Peritoneum (tissue), 1 donor: Measurements from ENCODE around the genes STAC2, PPP1R1B and PGAP3.

- PRO-cap, result no peak
Measured at GRCh38 chr17:38463403-38464197, 35.3 kb downstream of the ARHGAP23 start.

DNA sequence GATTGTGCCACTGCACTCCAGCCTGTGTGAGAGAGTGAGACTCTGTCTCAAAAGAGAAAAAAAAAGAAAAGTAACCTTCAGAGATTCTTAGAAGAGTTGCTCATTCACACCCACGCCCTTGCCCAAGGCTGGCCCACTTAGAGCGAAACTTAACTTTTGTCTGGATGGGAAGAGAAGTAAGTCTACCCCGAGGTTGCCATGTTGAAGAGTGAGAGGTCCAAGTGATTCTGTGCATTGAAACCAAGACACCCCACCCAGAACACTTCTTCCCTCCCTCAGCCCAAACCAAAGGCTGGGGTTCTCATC is 2.4 kb upstream of the CISD3 start:
- PRO-cap, result no peak

DNA sequence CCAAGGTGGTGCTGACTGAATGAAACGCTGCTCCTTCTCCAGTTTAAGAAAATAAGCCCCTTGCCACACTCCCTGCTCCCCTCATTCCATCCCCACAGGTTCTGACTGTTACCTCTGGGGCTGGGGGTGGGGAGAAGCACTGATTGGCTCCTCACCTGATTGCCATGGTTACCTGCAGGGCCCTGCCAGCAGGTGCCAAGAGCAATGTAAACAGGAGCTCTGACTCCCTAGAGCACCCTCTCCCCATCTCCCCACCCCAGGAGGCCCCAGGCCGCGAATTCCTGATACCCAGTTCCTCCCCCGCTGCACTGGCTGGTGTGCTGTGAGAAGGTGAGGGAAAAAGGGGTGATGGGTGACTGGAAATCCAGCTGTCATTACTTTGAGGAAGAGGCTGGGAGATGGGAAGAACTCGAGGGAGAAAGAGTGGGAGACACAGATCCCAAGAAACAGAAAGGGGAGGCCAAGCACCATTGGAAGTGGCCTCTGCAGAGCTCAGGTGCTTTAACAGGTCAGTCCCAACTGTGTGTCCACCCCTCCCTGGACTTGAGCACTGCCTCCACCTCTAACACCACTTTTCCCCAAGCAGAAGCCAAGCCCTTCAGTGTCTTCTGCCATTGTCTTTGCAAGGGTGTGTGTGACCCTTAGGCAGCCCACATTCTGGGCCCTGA is 4.5 kb downstream of the PCGF2 start:
- PRO-cap, result no peak

DNA sequence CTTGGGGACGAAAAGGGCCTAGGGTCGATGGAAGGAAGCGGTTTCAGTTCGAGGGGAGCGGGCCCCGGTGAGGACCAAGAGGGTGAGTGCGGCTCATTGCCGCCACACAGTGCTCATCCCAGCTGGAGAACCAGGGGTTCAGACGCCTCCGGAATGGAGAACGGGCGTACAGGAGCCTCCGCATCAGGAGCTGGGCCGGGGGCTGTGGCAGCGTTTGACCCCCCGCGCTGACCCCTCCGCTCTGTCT is 278 bp downstream of the PSMB3 start:
- PRO-cap, result no peak

DNA sequence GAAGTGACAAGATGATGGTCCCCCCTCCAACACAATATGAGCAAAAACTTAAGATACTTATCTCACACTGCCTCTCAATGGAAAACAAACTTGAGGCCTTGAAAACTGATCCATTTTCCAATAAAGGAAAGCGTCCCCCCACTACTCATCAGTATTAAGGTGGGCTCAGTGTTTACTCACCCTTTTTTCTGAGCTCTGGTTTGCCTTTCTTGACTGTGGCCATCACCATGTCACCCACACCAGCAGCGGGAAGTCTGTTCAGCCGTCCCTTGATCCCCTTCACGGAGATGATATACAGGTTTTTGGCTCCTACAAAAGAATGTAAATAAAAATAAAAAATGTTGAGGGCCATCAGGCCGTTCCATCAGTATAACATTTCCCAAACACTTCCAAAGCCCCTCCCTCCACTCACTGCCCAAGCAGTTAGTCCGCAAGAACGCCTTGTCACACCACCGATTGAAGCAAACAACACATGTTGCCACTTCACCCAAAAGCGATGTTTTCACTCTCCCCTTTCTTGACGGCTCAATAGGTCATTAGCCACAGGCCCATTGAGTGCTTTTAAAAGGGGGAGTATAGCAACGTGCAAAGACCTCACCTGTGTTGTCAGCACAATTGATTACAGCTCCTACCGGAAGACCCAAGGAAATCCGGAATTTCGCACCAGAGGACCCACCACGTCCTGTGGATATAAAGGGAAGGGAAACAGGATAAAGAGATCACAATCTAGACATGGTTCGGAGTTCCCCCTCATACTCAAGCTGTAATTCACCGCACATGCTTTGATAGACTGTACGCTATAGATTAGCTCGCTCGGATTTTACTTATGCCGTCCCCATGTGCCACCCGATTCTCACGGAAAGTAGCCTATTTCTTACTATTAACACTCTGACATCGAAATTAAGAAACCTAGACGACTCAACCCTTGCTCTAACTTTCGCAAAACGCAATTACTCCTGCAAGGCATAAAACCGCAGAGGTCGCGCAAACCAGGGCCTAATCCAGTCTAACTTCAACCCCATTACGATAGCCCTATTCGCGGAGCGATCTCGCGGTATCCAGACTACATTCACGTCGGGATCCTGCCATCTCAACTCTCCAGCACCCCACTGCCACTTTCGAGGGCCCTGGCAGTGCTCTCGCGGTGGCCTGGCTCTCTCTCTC is 715 bp downstream of the RPL23 start:
- PRO-cap, result unidirectional peak, plus-strand start at position 1,115 of the sequence

- PRO-cap, result no peak
Measured at GRCh38 chr17:38855002-38855486, 1.5 kb upstream of the RPL23 start.

- PRO-cap, result no peak
Measured at GRCh38 chr17:38861281-38861962, 7.9 kb upstream of the RPL23 start.

GRCh38 chr17:38886378-38886949 is 16.6 kb downstream of the LASP1 start:
- PRO-cap, result no peak

DNA sequence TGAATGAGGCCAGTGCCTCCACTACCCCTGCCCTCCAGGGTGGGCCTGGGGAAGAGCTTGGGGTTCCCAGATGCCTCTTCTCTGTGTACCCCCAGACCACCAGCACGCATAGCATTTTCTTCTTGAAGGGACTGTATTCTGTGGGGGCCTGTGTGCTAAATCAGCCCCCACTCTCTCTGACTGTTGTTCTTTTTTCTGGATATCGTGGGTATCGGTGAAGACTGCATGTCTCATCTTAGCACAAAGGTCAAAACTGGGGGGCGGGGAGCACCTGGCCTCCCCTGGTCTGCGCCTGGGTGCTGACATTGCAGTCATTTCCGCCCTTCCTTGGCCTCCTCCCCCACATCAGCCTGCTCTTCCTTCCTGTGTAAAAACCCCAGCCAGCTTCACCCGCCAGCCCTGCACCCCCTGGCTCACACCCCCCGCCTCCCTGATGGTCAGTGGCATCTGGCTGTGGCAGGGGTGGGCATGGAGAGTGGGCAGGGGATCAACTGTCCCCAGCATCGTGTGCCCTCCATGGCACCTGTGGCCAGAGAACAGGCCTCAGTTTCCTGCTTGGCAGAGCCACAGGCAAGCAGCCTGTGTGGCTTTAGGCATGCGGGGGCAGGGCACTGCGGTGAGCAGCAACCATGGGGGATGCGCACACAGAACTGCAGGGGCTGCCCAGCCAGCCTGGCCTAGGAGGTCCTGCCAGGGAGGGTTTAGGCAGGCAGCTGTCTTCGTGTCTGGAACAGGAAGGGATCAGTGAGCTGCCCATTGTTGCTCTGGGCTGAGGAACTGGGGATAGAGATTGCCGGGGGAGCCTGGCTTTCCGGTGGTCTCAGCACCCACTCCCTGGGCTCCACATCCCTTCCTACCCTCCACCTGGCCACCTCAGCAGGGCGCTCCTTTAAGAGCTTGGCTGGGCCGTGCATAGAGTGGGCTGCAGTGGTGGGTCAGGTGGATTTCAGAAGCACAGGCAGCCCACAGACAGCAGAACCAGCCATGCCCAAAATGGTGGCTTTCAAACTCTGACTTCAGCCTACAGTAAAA is 29.1 kb downstream of the LASP1 start:
- PRO-cap, result no peak

GRCh38 chr17:38919569-38920557 is 47.3 kb downstream of the FBXO47 start:
- PRO-cap, result no peak

- PRO-cap, result no peak
Measured at GRCh38 chr17:38925194-38926104, 41.8 kb downstream of the FBXO47 start.

DNA sequence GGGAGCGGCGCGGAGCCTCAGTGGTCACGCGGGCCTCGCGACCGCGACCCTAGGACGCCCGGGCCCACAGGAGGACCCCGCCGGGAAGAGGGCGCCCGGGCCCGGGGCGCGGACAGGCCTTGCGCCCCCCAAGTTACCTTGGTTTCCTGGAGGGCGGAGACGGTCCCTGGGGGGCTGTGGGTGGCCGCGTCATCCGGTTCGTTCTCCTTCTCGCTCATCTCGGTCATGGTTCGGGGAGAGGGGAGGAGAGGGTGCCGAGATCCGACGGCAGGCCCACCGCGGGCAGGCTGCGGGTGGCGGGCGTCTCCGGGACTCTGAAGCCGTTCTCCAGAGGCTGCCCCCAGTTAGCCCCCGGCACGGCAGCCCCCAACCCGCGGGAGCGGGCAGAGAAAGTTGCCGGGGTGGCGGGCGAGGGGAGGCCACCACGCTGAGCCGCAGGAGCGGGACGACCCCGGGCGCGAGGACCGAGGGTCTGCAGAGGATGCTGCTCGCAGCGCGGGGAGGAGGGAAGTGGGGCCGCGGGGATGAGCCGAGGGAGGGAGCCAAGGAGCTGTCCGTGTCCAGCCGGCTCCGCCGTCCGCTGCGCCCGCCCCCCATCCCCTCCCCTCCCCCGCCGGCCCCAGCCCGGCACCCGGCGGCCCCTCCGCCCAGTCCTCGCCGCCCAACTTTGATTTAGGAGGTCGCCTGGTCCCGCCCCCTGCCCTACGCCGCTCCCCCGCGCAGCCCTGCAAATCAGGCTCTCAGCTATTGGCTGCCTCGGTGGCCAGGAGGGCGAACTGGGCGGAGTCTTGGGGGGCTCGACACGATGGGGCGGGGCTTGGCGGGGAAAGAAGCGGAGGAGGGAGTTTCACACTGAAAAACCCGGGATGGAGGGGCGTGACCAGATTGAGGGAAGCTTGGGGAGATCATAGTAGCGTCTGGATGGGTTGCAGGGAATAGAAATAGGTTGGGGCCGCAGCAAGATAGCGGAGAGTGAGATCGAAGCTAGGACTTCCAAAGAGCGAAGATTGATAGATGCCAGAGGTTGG is at the start of gene STAC2:
Gene STAC2 (minus strand): TSS at position 670 of the 1,028 bp plus-strand sequence.
- PRO-cap, result no peak

- PRO-cap, result no peak
Measured at GRCh38 chr17:39334956-39335425, 66.4 kb downstream of the FBXL20 start.

- PRO-cap, result unidirectional peak, plus-strand start at chr17:39535245
Measured at GRCh38 chr17:39535164-39536176, 72.2 kb downstream of the NEUROD2 start.

DNA sequence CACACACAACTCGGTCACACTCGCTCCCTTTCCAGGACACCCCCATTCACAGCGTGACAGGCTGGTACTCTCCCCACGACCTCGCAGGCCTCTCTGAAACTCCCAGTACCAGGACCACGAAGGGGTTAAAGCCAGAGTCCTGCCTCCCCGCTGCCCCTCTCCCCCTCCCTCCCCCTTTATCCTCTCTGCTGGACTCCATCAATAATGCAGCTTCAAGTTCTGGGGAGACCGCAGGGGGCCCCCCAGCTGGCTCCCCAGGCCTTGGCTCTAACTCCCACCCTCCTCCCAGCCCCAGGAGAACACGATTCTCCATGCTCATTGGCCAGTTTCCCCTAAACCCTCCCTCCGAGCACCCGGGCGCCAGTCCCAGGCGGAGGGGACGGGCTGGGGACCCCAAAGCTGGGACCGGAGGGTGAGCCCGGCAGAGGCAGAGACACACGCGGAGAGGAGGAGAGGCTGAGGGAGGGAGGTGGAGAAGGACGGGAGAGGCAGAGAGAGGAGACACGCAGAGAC is at the start of gene PPP1R1B:
Gene PPP1R1B (plus strand): TSS at position 424 of the 513 bp plus-strand sequence.
- PRO-cap, result no peak

DNA sequence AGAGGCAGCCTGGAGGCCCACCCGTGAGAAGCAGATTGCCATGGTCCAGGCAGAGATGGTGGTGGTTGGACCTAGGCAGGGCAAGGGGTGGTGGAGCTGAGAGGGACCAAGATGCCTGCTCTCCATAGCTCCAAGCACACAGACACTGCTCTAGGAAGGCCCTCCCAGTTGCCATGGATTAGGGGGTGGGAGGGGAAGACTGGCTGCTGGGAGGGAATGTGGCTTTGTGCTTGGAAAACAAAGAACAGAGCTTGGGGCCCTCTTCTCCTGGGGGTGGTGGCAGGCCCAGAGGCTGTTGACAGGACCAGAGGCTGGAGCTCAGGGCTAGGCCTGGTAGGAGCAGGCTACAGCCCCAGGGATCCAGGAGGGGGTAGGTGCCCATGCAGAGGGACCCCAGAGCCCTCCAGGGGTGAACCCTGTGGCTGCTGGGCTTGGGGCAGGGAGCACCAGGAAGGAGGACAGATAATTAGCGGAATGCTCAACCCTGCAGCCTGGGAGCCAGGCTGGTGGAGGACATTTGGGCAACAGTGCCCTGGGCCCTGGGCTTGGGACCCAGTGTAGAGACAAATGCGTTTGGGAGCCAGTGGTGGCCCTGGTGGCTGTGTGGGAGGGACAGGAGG is 12.2 kb upstream of the TCAP start:
- PRO-cap, result no peak

- PRO-cap, result no peak
Measured at GRCh38 chr17:39667323-39668098, 742 bp upstream of the PNMT start.

GRCh38 chr17:39677472-39678130 is 9.3 kb downstream of the PNMT start:
- PRO-cap, result no peak

- PRO-cap, result no peak
Measured at GRCh38 chr17:39678321-39678981, 9.4 kb downstream of the PGAP3 start.

DNA sequence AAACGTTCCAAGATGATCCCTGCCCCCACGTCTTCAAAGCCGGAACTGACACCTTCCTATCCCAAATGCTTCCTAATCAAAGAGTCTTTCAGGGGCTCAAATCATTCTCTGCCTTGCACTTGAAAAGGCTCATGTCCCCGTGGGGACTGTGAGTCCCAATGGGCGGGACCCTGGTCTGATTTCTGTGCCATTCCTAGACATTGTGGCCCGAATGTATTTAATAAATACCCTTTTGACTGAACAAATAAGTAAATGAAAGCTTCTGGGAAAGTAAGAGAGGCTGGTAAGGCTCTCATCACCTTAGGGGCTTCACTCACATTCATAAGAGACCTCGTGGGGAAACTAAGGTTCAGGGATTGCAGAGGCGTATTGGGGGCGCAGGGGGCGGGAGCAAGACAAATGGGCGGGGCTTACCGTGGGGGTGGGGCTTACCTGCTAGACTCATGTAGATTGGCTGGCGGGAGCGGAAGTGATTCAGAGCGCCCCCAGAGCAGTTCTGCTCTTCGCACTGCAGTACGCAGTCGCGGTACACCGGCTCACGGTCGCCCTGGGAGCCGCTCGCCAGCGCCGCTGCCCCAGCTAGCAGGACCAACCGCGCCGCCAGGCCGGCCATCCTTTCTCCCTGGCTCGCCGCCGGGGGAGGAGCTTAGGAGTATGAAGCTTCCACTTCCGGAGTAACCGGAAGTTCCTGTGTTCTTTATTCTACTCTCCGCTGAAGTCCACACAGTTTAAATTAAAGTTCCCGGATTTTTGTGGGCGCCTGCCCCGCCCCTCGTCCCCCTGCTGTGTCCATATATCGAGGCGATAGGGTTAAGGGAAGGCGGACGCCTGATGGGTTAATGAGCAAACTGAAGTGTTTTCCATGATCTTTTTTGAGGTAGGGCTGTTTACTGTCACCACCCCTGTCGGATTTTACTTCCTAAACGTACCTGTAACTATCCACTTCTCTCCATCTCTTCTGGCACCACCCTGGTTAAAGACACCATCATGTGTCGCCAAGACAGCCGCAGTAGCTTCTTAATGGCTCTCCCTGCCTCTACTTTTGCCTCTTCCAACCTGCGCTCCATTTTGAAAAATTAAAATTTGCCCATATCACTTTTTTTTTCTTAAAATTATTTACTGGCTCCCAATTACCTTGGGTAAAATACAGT is at the start of gene PGAP3:
Gene PGAP3 (minus strand): TSS at position 656 of the 1,151 bp plus-strand sequence.
- PRO-cap, result no peak